Left colon (tissue), 1 donor: ENCODE measurements around a stretch of chr20.

DNA sequence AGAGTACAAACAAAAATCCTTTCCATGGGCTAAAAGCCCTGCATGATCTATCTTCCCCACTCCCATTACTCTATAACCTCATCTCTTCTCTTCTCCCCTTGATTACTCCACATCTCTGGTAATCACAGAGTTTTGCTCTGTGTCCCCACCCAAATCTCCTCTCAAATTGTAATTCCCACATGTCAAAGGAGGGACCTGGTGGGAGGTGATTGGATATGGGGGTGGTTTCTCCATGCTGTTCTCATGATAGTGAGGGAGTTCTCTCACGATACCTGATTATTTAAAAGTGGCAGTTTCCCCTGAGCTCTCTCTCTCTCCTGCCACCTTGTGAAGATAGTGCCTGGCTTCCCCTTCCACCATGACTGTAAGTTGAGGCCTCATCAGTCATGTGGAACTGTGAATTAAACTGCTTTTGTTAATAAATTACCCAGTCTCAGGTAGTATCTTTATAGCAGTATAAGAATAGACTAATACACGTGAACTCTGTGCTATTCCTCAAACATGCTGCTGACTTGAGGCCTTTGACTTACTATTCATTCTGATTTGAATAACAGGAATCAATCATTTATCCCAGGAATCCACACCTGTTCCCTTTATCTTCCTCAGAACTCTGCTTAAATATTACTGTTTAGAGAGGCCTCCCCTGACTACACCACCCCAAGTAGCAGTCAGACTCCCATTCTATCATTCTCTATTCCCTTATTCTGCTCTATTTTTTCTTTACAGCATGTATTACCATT is 30.8 kb downstream of the ZHX3 start:
- PRO-cap, result no peak

GRCh38 chr20:41423313-41423797 is 56.7 kb upstream of the EMILIN3 start:
- PRO-cap, result no peak

DNA sequence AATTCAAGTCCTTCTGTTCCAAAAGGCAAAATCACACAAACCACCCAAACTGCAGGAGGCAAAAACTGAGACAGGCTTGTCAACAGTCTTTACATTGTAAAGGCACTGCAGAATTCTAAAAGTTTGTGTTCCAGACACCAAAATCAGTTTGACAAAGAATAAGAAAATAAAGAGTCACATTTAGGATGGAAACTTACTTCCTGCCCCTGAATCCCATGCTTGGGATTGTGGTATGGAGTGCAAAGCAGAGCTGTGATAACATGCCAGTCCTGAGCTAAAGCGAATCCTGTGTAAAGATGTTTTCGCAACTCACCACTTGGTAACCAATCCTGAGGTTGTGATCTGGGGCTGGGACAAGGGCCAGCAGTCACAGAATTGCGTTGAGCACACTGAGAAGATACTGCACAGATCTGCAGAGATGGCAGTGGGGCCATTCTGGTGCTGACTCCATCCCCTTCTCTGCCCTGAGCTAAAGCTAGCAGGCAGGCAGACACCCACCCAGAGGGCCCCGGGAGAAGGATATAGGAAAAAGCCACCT is 108.5 kb downstream of the CHD6 start:
- PRO-cap, result no peak

GRCh38 chr20:41532921-41533741 is 85.0 kb downstream of the CHD6 start:
- PRO-cap, result no peak

GRCh38 chr20:42837485-42837944 is 352.2 kb downstream of the PTPRT start:
- PRO-cap, result no peak

GRCh38 chr20:43459981-43460396 is 2.3 kb downstream of the SRSF6 start:
- PRO-cap, result no peak

DNA sequence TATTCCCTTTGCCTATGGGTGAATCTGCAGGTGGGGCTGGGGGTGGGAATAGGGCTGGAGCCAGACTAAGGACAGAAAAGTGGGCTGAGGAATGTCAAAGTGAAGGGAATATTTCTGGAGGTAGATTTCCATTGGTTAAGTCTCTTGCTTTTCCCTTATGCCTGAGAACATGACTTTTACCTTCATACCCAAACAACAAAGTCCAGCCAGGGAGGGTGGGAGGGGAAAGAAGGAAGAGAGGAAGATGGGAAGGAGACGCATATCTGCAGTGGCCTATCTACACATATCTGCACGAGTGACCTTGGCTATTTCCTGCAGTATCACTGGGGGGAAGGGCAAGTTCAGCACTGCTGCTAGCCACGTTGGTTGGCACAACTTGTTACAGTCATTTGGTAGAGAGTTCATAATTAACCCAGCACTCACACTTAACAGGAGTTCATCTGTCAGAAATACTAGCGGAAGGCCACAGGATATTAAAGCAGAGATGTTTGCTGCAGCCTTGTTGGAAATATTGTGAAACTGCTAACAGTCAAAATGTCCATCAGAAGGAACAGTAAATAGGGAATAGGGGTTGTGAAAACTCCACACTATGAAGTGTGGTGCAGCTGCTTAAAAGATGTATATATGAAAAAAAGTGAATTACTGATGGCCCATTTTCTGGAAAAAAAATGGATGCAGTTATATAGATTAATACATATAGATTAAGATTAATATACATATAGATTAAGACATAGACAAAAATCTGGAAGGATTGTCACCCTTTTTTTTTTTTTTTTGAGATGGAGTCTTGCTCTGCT is 2.3 kb upstream of the SGK2 start:
- PRO-cap, result bidirectional peak, plus-strand start at position 446 of the sequence, minus-strand start at position 178 of the sequence

GRCh38 chr20:43559373-43559955 is 637 bp downstream of the SGK2 start:
- PRO-cap, result unidirectional peak, plus-strand start at chr20:43559659; bidirectional peak, plus-strand start at chr20:43559828, minus-strand start at chr20:43559831

GRCh38 chr20:43570201-43570986 is 11.6 kb downstream of the SGK2 start:
- PRO-cap, result bidirectional peak, plus-strand start at chr20:43570667, minus-strand start at chr20:43570593

- PRO-cap, result no peak
Measured at GRCh38 chr20:44175198-44175661, 11.8 kb downstream of the JPH2 start.

GRCh38 chr20:44393767-44394332 is 38.4 kb downstream of the HNF4A start:
- PRO-cap, result no peak

DNA sequence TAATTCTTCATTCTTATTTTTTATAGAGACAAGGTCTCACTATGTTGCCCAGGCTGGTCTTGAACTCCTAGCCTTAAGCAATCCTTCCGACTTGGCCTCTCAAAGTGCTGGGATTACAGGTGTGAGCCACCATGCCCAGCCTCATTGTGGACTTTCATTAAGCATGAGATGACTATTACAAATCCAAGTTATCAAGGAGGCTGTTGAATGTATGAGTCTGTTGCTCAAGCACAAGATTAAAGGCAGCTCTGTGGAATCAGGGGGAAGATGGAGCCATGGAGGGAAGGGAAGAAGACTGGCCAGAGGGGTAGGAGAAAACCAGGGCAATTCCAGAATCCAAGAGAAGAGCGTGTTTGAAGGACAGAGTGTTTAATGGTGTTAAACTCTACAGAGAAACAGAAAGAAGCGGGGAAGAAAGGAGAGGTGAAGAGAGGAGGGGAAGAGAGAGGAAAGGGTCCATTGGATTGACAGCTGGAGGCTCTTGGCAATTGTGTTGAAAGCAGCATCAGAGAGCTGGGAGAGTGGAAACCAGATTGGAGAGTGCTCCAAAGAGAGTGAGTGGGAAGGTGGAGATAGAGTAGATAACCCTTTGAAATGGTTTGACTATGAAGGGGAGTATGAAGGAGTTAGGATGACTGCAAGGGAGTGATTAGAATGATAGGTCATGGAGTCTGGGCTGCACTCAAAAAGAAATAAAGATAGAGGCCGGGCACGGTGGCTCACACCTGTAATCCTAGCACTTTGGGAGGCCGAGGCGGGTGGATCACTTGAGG is 49.7 kb upstream of the TTPAL start:
- PRO-cap, result unidirectional peak, plus-strand start at position 429 of the sequence

DNA sequence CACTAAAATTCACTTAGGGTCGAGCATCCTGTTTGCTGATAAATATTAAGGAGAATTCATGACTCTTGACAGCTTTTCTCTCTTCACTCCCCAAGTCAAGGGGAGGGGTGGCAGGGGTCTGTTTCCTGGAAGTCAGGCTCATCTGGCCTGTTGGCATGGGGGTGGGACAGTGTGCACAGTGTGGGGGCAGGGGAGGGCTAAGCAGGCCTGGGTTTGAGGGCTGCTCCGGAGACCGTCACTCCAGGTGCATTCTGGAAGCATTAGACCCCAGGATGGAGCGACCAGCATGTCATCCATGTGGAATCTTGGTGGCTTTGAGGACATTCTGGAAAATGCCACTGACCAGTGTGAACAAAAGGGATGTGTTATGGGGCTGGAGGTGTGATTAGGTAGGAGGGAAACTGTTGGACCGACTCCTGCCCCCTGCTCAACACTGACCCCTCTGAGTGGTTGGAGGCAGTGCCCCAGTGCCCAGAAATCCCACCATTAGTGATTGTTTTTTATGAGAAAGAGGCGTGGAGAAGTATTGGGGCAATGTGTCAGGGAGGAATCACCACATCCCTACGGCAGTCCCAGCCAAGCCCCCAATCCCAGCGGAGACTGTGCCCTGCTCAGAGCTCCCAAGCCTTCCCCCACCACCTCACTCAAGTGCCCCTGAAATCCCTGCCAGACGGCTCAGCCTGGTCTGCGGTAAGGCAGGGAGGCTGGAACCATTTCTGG is 44.2 kb upstream of the TTPAL start:
- PRO-cap, result unidirectional peak, plus-strand start at position 509 of the sequence

- PRO-cap, result no peak
Measured at GRCh38 chr20:44432056-44432600, 43.5 kb upstream of the TTPAL start.

DNA sequence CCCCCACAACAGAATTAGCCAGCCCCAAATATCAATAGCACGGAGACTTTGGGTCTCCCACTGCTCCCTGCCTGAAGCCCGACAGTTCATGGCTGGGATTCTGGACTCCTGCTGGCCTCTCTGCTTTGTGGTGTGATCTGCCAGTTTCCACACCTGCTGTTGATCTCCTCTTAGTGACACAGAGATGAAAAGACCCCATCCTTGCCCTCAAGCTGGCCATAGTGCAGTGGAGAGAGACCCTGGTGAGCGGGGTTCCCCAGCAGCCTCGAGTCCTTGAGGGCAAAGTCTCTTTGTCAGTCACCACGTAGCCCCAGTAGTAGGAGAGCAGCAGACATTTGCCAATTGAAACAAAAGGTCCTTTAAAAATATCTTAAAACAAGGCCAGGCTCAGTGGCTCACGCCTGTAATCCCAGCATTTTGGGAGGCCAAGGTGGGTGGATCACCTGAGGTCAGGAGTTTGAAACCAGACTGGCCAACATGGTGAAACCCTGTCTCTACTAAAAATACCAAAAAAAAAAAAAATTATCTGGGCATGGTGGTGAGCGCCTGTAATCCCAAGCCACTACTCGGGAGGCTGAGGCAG is 24.5 kb upstream of the TTPAL start:
- PRO-cap, result no peak

- PRO-cap, result no peak
Measured at GRCh38 chr20:44491576-44492421, 16.1 kb downstream of the TTPAL start.

- PRO-cap, result no peak
Measured at GRCh38 chr20:44501090-44501665, 20.7 kb downstream of the SERINC3 start.

GRCh38 chr20:44536351-44536639 is 14.4 kb upstream of the SERINC3 start:
- PRO-cap, result unidirectional peak, plus-strand start at chr20:44536448

DNA sequence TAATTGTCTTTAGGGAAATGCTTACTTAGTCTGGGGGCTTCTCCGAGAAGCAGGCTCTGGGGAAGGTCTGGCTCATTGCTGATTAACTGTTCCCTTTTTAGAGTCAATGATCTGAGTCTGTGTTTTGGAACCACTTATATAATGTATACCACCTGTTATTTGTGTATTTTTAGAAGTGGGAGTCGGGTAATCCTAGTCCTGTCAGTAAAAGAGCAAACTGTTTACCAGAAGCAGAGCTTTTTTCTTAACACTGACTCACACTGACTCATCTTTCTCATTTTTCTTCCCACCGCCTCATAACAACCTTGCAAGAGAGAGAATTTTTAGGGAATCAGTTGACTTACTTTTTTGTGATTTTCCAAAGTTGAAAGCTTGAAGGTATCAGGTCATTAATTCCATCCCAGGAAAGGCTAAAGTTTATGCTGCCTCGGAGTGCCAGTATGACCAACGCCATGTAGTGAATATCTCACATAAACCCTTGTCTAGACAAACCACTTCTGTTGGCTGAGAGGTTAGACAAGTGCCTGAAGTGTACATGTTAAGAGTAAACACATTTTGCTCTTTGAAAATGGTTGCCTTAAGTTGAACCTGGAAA is 29.4 kb upstream of the PKIG start:
- PRO-cap, result no peak

- PRO-cap, result no peak
Measured at GRCh38 chr20:44586857-44587567, 4.6 kb downstream of the PKIG start.